Sciatic nerve (tissue), 1 donor: ENCODE data around the genes FITM1, PSME1, IRF9 and NFATC4.

- PRO-cap = no peak
These were observed 2.4 kb upstream of the NRL start for GRCh38 chr14:24117053-24117644.

DNA sequence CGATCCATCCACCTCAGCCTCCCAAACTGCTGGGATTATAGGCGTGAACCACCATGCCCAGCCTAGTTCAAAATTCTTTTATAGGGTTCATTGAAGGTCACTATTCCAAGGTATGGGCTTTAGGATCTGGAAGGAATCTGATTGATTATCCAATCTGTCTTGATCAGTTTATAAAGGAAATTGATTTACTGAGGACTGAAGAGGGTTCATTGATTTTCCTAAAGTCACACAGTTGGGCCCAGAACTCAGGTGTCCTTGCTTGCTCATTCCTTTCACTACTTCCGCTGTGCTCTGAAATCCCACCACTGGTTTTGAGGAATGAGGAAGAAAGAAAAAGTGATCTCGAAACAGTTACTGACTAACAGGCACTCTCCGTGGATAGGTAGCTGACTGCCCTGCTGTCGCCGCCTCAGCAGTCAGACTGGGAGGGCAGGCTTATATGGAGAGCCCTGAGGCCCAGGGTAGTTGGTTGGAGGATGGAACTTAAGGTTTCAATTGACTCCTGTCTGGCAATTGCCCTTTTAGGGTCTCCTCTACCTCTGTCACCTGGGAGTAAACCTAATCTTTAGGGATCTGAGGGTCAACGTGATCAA lies at the start of gene FITM1:
TSS of gene FITM1 (plus strand) at position 386 of the 593 bp plus-strand sequence.
- PRO-cap = no peak

DNA sequence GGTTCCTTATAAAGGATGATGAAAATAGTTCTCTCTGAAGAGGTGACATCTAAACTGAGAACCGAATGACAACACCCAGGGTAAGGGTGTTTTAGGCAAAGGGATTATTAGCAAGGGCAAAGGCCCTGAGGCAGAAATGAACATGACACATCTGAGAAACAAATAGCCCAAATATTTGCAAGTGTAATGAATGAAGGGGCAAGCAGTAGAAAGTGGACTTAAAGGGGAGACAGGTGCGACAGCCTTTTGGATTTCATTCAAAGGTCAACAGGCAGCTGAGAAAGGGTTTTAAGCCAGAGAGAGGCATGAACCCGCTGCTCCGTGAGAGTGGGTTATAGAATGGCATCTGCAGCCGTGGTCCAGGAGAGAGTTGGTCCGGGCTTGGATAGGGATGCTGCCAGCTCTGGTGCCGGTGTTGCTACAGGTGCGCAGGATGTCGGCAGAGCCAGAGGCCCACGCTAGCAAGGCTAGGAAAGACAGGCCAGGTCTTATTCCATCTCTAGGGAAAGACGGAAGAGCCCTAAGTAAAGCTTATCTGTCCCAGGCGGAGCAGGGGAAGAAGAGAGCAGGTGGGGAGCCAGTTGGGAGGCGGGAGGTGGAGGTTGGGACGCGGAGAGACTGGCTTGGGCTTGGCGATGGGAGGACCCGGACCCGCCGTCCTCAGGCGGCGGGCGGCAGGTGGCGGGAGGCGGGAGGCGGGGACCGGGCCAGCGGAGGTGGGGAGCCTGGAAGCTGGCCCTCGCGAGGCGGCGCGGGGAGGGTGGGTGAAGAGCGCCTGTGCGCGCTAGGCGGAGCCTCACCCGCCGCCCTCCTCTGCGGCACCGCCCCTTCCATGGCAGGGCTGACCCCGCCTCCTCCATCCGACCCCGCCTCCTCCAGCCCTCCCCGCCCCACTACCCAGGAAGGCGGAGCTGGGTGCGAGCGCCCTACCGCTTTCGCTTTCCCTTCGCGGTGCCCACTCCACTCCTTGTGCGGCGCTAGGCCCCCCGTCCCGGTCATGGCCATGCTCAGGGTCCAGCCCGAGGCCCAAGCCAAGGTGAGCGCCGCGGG lies at the start of gene PSME1:
TSS of gene PSME1 (plus strand) at position 929 of the 1,050 bp plus-strand sequence.
- PRO-cap = bidirectional peak, plus-strand start at position 938 of the sequence, minus-strand start at position 676 of the sequence

GRCh38 chr14:24145321-24145767 lies 1.1 kb downstream of the PSME2 start:
- PRO-cap = no peak

- PRO-cap = bidirectional peak, plus-strand start at chr14:24161293, minus-strand start at chr14:24161124; bidirectional peak, plus-strand start at chr14:24161714, minus-strand start at chr14:24161600
These were observed at the start of gene IRF9 for GRCh38 chr14:24160735-24161885. Gene IRF9, plus strand, starts transcription at chr14:24161265.

- PRO-cap = no peak
These were observed 688 bp downstream of the GMPR2 start for GRCh38 chr14:24233347-24233886.

- PRO-cap = no peak
These were observed 3.0 kb downstream of the GMPR2 start for GRCh38 chr14:24235554-24236321.

DNA sequence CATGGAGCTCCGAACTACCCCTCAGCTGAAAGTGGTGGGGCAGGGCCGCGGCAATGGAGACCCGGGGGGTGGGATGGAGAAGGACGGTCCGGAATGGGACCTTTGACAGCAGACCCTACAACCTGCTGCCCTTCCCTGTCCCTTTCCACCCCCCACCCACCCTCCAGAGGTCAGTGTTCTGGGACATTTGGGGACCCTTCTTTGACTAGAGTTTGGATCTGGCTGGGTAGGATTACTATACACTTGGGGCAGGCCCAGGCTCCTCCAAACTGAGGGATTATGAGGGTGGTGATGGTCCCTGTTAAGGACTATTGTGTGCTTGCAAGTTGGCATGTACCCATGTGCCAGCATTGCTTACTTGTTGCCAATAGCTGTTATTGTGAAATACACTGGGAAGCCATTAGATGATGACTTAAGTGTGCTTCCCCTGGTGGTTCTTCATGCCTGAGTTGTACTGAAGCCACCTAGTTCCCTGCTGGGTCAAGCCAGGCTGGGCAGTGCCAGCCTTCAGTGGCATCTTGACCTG lies 397 bp downstream of the LTB4R start:
- PRO-cap = bidirectional peak, plus-strand start at position 467 of the sequence, minus-strand start at position 271 of the sequence

- PRO-cap = no peak
These were observed 10.7 kb downstream of the LTB4R start for GRCh38 chr14:24321992-24322509.

GRCh38 chr14:24333653-24334413 lies 1.0 kb downstream of the ADCY4 start:
- PRO-cap = bidirectional peak, plus-strand start at chr14:24334065, minus-strand start at chr14:24333871

GRCh38 chr14:24335875-24336387 lies 1.1 kb upstream of the ADCY4 start:
- PRO-cap = no peak

DNA sequence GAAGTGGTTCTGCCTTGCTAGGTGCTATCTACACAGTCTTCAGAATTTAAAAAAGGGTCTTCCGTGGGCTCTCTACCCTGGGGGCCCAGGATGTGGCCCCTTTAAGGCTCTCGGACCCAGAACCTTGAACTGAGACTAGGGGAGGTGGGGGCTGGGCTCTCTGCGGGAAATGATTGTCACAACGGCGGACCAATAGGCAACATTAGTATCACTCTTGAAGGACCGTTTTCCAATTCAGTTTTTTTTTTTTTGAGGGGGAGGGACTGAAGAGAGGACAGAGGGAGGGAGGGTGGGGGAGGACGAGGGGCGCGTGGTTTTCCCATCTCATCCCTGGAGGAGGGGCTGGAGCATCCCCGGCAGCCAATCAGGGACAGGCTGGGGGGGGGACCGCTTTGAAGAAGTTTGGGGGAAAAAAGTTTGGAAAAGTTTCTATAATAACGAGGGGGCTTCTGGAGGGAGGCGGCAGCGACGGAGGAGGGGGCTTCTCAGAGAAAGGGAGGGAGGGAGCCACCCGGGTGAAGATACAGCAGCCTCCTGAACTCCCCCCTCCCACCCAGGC lies at the start of gene NFATC4:
TSS of gene NFATC4 (plus strand) at position 430 of the 559 bp plus-strand sequence.
- PRO-cap = bidirectional peak, plus-strand start at position 437 of the sequence, minus-strand start at position 126 of the sequence

DNA sequence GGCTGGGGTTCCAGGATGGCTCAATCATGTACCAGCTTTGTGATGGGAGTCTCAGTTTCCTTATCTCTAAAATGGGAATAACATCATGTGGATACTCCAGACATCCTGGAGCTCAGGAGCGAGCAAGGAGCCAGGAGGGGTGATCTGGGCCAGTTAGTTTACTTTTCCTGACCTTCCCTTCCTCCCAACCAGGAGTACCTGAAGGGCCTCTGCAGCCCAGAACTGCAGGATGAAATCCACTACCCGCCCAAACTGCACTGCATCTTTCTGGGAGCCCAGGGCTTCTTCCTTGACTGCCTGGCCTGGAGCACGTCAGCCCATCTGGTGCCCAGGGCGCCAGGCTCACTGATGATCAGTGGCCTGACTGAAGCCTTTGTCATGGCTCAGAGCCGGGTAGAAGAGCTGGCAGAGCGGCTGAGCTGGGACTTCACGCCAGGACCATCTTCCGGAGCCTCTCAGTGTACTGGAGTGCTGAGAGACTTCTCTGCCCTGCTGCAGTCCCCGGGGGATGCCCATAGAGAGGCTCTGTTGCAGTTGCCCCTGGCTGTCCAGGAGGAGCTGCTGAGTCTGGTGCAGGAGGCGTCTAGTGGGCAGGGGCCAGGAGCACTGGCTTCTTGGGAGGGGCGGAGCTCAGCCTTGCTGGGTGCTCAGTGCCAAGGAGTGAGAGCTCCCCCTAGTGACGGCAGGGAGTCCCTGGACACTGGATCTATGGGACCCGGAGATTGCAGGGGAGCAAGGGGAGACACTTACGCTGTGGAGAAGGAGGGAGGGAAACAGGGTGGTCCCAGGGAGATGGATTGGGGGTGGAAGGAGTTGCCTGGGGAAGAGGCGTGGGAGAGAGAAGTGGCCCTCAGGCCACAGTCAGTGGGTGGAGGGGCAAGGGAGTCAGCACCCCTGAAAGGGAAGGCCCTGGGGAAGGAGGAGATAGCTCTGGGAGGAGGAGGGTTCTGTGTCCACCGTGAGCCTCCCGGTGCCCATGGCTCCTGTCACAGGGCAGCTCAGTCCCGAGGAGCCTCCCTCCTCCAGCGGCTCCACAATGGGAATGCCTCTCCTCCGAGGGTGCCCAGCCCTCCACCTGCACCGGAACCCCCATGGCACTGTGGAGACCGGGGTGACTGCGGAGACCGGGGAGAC lies 1.9 kb downstream of the KHNYN start:
- PRO-cap = no peak

DNA sequence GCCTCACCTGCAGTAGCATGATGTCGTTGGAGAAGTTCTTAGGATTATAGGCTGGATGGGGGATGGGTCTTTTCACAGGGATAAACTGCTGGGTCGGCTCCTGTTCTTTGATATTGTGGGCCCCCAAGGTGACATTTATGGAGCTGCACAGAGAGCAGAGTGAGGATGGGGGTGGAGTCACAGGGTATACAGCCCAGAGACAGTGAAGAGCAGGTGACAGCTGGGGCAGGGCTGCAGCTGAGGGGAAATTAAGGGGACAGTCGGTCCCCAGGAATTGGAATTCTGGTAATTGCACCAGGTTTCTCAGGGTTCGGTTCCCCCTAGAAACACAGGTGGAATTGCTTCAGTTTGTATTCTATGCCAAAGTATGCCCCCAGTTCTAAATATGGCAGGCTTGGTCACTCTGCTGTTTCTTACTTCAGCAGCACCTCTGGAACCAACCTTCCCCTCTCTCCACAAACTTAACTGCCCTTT lies 1.6 kb downstream of the GZMB start:
- PRO-cap = no peak

DNA sequence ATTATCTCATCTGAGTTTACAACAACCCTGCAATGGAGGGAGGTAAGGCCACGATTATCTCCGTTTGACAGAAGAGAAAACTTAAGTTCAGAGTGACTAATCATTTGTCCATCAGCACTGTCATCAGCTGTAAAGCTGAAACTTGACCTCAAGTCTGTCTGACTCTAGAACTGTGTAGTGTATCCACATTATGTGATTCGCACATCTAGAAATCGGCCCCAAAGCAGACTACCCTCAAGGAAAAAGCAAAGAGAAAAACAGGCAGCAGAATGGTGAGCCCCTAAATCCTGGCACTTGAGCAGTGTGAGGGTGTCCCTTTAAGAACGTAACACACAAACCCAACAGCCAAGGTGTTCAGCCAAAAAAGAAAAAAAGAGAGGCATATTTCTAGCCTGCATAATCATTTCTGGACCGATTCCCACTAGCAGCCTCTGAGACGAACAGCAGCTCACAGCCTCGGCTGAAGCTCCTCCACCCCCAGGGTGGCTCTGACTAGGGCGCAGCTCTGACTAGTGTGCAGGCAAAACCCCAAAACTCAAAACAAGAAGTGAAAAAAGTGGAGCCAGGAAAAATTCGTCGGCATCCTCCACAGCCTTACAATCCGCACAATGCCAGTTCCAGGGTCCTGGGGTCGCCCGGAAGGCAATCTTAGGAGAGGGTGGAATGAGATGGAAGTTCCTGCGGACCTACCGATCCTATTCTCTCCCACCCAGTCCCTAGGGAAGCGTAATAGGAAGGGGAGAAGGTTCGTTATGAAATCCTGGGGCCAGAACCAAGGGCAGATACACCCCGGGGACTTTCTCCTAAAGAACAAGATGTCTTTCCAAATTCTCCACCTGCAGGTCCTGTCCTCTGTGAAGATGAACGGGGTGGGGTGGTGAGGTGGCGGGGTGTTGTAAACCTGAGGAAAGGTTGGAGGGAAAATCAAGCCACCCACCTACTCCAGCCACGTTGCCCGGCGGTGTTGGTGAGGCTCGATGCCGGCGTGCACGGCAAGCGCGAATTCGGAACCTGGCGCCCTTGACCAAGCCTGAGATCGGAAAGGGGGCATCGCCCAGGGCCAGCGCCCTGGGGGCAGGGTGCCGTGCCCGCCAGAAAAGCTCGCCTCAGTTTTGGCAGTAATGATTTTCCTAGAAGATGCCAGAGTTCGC lies 1.3 kb downstream of the STXBP6 start:
- PRO-cap = unidirectional peak, plus-strand start at position 414 of the sequence; bidirectional peak, plus-strand start at position 550 of the sequence, minus-strand start at position 484 of the sequence

DNA sequence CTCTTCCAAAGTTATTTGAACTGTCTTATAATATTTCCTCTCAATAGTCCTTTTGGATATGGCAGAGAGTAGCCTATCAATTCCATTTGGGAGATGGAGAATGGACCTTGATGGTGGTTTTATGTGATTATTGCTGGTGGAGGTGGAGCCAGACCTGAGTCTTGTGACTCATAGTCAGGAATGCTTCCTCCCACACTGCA lies 40.9 kb upstream of the STXBP6 start:
- PRO-cap = no peak

- PRO-cap = no peak
These were observed 260.5 kb downstream of the NOVA1 start for GRCh38 chr14:26337299-26337745.

DNA sequence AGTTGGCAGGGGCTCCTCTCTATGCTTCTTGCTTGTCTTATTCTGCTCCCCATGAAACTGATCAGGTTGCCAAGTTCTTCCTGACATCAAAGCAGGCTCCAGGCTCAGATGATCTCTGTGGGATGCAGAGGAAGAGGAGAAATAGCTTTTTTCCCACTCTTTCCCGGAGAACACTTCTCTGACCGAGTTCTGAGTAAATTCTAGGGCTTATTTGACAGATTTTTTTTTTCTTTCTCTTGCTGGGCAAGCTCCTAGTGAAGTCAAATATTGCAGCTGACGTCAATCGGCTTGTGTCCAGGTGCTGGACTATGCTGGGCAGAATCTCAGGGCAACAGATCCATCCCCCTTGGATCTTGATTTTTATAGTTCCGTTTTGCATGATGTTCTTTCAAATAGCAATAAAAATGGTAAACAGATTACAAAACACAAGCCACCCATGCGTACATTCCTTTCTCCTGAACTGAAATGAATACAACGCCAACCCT lies 182.2 kb downstream of the NOVA1 start:
- PRO-cap = no peak

- PRO-cap = no peak
These were observed 13.6 kb downstream of the NOVA1 start for GRCh38 chr14:26584126-26584834.

DNA sequence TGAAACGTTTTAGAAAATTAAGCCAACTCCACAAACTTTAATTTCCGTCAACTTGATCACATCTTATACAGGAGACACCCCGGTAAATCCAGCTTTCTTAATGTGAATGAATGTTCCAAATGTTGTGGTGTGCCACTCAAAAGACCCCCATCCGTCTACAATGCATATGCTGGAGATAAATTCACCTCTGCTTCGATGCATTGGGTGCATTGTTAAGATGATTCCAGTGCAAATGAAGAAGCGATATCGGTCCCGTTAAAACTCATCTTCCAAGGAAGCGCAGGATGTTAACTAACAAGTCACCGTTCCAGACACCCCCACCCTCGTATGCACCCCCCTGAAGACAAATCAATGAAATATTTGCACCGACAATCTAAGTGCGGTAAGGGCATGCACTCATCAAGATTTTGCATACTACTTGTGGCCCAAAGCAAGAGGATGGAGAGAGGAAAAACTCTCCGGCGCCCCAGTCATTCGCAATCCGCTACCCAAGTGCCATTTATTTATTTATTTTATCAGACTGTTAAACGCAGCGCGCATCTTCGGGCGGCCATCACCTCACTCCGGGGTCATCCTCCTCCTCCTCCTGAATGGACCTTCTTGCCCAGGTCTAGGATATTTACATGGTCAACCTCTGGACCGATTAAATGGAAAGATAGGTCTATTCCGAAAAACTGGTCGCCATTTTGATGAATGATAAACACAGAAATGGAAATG lies 1.3 kb downstream of the NOVA1 start:
- PRO-cap = no peak